T-cell (primary cell): ENCODE measurements around a stretch of chr2.

GRCh38 chr2:205139741-205140336 lies 542.5 kb upstream of the NRP2 start:
- PRO-cap, 7 experiments, result no peak in any of the 7 experiments

GRCh38 chr2:205375123-205375729 lies 307.1 kb upstream of the NRP2 start:
- PRO-cap, 7 experiments, result no peak in any of the 7 experiments

- PRO-cap, 7 experiments, result no peak in any of the 7 experiments
Observed at GRCh38 chr2:205681421-205682110, 735 bp upstream of the NRP2 start.

DNA sequence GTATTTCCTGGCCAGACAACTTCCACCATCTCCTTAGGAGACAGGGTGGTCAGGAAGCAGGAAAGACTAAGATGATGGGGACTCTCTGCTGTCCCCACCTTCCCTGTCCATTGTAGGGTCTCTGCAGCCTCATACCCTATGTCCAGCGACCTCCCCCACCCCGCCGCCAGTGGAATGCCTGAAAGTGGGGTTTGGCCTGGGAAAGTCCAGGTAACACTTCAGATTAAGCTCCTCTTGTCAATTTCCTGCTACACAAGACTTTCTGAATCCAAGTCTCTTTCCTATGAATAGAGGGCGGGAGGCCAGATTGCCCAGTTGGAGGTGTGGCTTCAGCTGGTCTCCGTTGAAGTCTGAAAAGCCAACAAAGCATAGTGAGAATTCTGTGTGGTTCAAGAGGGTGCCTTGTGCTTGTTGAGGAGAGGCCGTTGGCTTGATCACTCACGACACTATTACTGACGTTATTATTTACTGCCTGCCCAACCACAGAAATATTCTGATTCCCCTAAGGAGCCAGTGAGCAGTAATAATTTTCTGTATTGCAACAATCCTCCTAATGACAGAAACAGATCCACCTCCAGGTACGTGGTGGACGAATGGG lies 21.7 kb downstream of the NRP2 start:
- PRO-cap, 7 experiments, result no peak in any of the 7 experiments

- PRO-cap, 7 experiments, result no peak in any of the 7 experiments
Observed at GRCh38 chr2:205706640-205707579, 24.6 kb downstream of the NRP2 start.

GRCh38 chr2:205734454-205735032 lies 52.2 kb downstream of the NRP2 start:
- PRO-cap, 7 experiments, result no peak in any of the 7 experiments

DNA sequence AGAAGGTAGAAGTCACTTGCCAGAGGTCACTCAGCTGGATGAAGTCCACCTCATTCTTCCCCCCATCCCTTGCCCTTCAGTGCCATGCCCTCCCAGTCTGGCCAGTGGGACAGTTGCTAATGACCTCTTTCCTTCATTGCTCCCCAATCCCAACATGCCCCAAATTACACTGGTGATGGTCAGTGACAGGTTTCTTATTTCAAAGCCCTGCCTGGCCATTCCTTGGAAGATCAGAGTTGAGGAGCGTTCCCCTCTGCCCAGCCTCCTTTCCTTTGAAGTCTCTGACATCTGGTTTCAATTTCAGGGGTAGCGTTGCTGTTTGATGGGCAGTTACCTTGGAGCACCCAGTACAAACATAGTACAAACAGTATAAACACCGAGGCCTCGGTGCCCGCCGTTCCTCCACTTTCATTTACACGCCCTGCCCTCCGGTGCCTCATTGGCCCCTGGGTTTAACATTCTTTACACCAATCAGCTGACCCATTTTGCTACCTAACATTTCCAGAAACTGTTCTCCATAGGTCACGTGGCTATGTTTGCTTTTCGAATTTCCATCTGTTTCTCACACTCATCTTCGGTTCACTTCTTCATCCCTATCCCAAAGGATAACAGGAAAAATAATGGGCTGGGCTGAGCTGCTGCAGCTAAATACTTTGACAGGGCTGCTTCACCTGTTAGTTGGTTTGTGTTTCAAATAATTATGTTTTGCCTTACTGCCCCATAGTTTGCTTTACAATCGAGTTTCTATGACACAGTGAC lies 65.6 kb downstream of the NRP2 start:
- PRO-cap, 7 experiments, result no peak in any of the 7 experiments

GRCh38 chr2:206162276-206162998 lies 2.7 kb downstream of the EEF1B2 start:
- PRO-cap, 7 experiments, result no peak in any of the 7 experiments

GRCh38 chr2:206274150-206274360 lies 408 bp upstream of the ZDBF2 start:
- PRO-cap, 7 experiments, result peak in 4 of 7 experiments; most common plus-strand start chr2:206274296 (in 4)

DNA sequence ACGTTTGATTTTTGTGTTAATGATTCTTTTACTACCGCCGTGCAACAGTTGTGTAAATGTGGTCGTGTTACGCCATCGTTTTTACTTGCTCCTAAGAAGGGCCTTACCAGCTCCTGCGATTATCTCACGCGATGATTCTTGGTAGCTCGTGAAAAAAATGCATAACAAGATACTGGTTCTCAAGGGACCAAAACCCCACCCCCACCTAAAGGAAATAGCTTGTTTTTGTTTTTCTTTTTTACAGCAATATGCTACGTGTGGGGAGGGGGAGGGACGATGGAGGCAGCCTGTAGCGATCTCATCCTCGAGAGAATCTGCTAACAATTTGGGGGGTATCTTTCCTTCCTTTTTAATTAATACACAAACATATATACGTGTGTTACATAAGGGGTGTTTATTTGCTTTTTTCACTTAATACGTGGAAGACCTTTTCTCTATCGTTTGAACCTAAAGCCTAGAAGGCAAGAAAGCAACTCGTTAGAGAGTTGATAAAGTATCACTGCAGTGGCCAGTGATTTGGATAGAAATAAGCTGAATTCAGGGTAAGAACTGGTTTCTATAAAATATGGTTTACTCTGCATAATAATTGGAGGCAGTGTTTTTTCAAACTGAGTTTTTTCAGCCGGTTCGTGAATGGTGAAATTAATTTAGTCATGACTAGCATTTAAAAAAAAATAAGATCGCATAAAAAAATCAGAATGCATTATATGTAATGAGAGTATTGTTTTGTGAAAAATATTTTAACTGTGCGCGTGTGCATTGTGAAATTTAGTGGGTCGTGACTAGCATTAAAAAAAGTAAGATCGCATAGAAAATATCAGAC lies 1.2 kb downstream of the ZDBF2 start:
- PRO-cap, 7 experiments, result peak in 7 of 7 experiments; most common plus-strand start position 254 of the sequence (in 2); most common minus-strand start position 93 of the sequence (in 6)

GRCh38 chr2:206765723-206766470 lies 491 bp downstream of the FASTKD2 start:
- PRO-cap, 7 experiments, result peak in 7 of 7 experiments; most common plus-strand start chr2:206765850 (in 4); most common minus-strand start chr2:206765818 (in 5)

GRCh38 chr2:206907924-206908210 lies 31.5 kb upstream of the CPO start:
- PRO-cap, 7 experiments, result no peak in any of the 7 experiments

DNA sequence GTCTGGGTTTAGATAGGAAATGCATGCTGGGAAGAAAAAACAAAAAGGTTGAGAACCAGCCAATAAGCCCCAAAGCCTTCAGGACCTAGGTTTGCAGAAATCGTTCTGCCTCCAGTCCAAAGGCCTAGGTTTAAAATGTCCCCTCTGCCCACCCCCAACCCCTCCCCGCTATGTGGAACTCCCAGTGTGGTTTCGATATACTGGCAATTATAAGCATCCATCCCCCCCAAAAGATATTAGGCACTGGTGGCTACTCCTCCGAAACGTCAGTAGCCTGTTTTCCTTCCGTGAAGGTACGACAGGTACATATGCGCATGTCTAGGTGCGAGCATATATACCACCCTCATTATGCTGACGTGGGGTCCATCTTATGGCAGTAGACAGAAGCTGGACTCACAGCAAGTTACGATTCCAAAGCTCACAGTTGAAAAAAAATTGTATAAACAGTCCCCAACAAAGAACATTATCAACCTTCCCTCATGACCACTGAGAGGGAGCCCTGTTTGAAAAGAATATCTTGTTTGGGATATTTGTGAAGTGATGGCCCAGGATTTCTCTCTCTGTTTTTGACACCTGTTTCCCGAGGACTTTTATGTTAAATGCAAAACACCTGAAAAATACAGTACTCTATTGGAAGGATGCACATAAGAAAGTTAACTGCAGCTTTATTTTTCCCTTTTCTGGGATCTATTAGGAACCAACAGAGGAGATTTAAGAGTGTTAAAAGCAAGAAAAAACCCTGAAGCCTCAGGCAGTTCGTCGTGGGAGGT lies 89.7 kb downstream of the KLF7 start:
- PRO-cap, 7 experiments, result no peak in any of the 7 experiments

DNA sequence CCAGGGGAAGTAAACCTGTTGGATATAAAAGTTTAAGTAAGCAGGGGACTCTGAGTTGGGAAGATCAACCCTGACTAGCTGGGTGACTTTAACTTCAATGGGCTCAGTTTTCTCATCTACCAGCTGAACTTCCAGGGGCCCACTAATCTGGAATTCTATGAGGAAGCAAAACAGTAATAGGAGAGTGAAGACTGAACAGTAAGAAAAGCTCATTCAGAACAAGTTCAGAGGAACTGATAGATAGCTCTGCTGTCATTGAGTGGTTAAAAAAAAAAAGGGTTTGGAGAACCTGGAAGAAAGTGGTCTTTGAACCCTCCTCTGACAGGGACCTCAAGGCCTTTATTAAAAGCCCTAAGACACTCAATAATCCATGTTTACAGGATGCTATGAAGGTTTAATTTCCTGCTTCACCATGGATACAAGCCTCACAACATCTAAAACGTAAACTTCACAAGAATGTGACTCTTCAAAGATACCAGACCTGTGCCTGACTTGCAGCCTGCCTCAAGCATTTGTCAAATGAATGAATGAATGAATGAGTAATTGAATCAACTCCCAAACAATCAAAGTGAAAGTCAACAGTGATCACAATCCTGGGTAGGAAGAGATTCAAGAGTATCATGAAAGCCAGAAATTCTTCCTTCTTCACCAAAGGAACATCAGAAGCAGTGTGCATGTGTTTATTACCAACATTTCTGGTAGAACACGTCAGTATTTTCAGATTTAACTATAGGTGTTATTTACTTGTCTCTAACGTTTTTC lies 30.5 kb downstream of the KLF7 start:
- PRO-cap, 7 experiments, result peak in 6 of 7 experiments; most common plus-strand start position 469 of the sequence (in 3); most common minus-strand start position 341 of the sequence (in 6)

- PRO-cap, 7 experiments, result peak in 7 of 7 experiments; most common plus-strand start chr2:207143628 (in 7); most common minus-strand start chr2:207143814 (in 2)
Observed at GRCh38 chr2:207143379-207144493, 22.0 kb downstream of the KLF7 start.

DNA sequence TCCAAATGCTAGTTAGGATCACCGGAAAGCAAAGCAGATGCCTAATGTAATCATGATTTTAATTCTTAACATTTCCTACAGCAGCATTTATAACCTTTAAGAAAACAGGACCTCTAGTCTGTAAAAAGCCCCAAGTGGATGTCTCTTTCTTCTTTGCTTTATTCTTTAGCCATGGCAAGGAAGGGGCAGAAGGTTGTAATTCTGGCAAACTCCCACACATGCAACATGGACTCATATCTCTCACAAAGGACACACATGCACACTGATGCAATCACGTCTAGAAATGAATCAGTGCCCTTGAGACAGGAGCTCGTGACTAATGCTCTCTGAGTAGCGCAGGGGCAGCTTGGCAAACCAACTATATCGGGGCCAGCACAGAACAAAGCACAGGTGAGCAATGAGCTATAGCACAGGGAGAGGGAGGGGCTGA lies 165.0 kb upstream of the KLF7 start:
- PRO-cap, 7 experiments, result no peak in any of the 7 experiments

GRCh38 chr2:207501208-207501729 lies 28.5 kb upstream of the CREB1 start:
- PRO-cap, 7 experiments, result no peak in any of the 7 experiments

GRCh38 chr2:207624177-207625019 lies 796 bp downstream of the METTL21A start:
- PRO-cap, 7 experiments, result peak in 7 of 7 experiments; most common plus-strand start chr2:207624692 (in 7); most common minus-strand start chr2:207624788 (in 3)

GRCh38 chr2:207768999-207769442 lies 685 bp downstream of the FZD5 start:
- PRO-cap, 7 experiments, result no peak in any of the 7 experiments

DNA sequence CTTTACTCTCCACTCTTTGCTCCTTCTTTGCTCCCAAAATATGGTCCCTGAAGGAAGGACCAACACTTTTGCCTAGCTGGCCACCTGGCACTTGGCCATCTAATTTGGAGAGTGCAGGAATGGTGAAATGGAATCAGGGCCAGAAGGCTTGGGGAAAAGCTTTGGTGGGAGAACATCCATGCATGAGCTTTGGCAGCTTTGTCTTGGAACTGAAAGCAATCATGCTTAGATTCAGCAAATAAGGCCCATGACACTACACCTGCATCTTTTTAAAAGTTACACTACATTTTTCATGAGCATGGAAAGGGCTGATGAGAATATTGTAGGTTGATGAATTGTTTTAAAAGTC lies 50.8 kb upstream of the FZD5 start:
- PRO-cap, 7 experiments, result no peak in any of the 7 experiments